Skeletal muscle satellite cell (primary cell): ENCODE measurements around a stretch of chr17.

- CAGE, long polyA plus RNA, result no peak
Measured at GRCh38 chr17:66397996-66398947, 95.9 kb downstream of the PRKCA start.

DNA sequence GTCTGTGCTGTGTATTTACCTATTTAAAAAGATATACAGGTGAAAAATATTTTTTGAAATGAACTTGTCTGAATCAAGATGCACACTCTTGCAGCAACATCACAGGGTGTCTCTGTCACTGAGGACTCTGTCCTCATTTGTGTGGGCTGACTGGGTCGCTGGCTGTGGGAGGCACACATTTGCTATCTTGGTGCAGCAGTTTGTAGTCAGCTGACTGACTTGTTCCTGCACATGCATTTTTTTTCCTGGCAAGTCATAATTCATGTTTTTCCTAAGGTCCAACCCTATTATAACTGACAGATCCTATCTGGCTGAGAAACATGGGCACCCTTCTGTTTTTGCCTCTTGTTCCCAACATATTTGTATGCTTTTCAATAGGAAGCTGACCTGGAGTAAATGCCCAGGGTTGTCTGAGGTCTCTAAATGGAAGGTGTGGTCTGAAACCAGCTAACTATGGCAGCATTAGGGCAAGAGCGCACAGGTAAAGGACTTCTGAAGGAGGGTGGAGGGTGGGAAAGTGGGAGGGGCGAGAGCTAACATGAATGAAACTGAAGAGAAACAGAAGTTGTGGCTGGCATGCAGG is 165.9 kb downstream of the PRKCA start:
- CAGE, long polyA plus RNA, result no peak

DNA sequence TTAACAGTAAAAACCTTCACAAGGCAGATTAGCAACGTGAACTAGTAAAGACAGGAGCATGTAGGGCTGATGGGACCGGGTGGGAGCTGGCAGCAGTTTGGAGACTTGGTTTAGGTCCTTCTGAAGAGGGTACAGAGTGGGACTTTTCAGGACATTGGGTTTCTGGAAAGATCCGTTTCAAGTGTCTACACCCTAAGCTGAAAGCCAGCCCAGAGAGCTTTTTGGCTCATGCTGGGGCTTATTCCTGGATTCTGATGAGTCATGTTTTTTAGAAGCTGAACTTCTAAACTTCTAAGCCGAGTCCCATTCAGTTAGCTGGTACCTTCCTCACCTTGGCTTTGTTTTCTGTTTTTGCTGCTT is 205.1 kb downstream of the PRKCA start:
- CAGE, long polyA plus RNA, result no peak

GRCh38 chr17:66673431-66674091 is 161.4 kb upstream of the CACNG5 start:
- CAGE, long polyA plus RNA, result no peak

- CAGE, long polyA plus RNA, result no peak
Measured at GRCh38 chr17:66791170-66791861, 43.6 kb upstream of the CACNG5 start.

GRCh38 chr17:67075913-67076988 is 31.9 kb downstream of the CACNG1 start:
- CAGE, long polyA plus RNA, result no peak

GRCh38 chr17:67431667-67432069 is 54.6 kb downstream of the PITPNC1 start:
- CAGE, long polyA plus RNA, result no peak

- CAGE, long polyA plus RNA, result no peak
Measured at GRCh38 chr17:67633571-67634027, 84.1 kb upstream of the NOL11 start.

GRCh38 chr17:67635107-67635679 is 82.5 kb upstream of the NOL11 start:
- CAGE, long polyA plus RNA, result no peak

DNA sequence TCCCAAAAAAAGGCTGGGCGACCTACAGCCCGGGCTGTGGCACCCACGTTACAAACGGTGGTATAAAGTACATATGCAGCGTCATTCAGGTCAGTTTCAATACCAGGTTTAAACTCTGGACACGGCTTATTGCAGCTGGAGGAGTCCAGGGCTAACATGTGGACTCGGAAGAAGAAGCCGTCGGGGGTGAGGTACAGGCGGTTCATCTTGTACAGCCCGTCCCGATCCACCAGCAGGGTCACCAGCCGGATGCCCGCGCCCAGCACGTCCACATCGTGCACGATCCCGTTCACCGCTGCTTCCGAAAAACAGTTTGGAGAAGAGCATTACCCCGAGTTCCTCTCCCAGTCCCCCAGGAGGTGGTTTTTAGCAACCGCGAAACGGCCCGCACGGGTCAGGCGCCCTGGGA is 3.3 kb downstream of the C17orf58 start:
- CAGE, long polyA plus RNA, result no peak

GRCh38 chr17:68134700-68135006 is 99.1 kb downstream of the KPNA2 start:
- CAGE, long polyA plus RNA, result no peak

DNA sequence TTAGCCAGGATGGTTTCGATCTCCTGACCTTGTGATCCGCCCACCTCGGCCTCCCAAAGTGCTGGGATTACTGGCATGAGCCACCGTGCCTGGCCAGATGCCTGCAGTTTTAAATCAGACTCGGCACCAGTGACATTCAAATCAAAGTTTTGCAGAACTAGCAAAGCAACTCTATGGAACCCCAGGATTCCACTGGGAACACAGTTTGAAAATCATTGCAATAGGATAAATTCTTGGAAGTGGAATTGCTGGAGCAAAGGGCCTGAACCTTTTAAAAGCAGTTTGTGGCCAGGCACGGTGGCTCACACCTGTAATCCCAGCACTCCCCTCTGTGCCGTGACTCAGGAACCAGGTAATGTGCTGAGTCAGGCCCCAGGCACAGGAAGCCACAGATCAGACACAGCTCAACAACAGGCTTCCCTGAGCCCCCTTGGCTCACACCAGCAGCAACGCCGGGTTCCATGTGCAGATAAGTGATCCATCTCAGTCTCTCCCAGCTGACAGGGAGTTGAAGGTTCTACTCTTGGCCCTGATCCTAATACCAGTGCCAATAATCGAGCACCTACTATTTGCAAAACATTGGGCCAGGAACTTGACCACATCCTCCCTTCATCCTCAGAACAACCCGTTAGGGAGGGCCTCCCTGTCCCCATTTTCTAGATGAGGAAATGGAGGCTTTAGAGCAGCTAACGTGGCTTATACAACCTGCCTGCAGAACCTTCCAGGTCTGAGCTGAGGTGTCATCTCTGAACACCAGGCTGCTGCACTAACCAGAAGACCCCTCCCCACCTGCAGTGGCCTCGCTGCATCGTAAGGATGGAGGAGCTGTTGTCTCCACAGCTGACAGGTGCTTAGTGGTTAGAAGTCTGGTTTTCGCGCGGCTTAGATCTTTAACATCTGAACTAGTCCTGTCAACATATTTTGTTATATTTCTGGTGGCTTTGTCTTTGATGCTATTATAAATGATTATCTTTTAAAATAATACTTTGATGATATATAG is 64.9 kb upstream of the AMZ2 start:
- CAGE, long polyA plus RNA, result no peak

GRCh38 chr17:68205606-68206295 is 42.1 kb upstream of the AMZ2 start:
- CAGE, long polyA plus RNA, result no peak

- CAGE, long polyA plus RNA, result no peak
Measured at GRCh38 chr17:68267642-68268361, 20.0 kb downstream of the AMZ2 start.

DNA sequence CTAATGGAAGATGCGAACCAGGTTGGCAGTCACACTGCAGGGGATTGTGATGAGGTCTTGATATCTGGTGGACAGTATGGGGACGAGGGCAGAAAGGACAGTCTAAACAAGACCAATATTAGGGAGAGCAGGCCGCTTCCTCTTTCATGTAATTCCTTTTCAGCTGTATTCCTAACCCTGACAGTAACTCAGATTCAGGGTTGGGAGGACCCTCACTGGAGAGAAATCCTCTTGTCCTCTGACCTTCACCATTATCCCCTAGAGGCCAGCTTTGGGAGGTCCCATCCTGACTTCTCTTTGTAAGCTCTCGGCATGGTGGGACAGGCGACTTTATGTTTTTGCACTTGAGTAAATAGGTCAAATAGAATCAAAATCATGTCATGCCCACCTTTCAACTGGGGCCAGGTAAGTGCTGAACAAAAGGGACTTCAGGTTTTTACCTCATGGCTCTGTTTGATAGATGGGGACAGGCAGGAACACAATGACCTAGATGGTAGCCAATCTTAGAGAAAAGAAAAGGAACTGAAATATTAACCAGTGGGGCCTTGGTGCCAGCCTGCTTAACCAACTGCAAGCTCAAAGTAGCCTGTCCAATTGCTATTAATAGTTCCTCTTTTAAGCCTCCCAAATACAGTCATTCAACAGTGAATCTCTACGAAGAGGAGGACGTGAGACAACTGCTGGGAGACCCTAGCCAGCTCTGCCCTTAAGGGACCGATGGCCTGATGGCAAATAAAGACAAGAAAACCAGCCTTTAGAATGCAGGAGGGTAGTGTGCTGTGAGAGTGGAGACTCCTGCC is 27.9 kb downstream of the ARSG start:
- CAGE, long polyA plus RNA, result no peak

- CAGE, long polyA plus RNA, result no peak
Measured at GRCh38 chr17:68391524-68392022, 65.7 kb downstream of the WIPI1 start.

GRCh38 chr17:68445270-68446233 is 11.7 kb downstream of the WIPI1 start:
- CAGE, long polyA plus RNA, result no peak

DNA sequence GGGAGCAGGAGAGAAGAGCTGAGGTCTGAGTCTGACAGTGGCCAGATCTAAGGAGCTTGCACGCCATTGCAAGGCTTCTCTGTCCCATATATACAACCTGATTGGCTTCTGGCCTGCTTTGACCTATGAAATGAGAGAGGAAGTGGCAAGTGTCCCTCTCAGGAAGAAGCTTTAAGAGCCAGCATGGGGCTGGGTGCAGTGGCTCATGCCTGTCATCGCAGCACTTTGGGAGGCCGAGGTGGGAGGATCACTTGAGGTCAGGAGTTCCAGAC is 24.0 kb upstream of the PRKAR1A start:
- CAGE, long polyA plus RNA, result no peak

- CAGE, long polyA plus RNA, result no peak
Measured at GRCh38 chr17:68509551-68510180, 2.6 kb upstream of the PRKAR1A start.

- CAGE, long polyA plus RNA, result no peak
Measured at GRCh38 chr17:68539259-68540007, 27.2 kb downstream of the PRKAR1A start.